Occipital lobe (tissue), 2 donors: ENCODE results near the genes TGFBR2 and GADL1.

DNA sequence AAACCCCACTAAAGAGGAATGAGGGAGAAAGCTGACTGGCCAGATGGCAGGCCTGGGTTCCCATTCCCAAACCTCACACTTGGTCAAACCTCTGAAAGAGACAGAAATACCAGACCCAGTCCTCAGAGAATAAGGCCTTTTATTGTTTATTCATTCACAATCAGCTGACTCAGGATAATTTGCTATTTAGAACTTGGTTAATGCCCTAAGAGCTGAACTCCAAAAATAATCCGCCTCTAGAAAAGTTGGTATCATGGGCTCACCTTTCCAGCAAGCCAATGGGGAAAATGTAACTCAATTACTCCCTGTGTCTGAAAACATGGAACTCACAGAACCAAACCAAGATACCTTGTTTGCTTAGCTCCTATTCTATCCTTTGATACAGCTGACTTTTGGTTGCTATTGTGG is 145.7 kb downstream of the LRRC3B start:
- RAMPAGE, long total RNA: no peak

- RAMPAGE, long total RNA: no peak
These were observed 1.2 kb upstream of the RBMS3 start for GRCh38 chr3:29279663-29280097.

- RAMPAGE, long total RNA: no peak
These were observed 848 bp downstream of the RBMS3 start for GRCh38 chr3:29281837-29282001.

DNA sequence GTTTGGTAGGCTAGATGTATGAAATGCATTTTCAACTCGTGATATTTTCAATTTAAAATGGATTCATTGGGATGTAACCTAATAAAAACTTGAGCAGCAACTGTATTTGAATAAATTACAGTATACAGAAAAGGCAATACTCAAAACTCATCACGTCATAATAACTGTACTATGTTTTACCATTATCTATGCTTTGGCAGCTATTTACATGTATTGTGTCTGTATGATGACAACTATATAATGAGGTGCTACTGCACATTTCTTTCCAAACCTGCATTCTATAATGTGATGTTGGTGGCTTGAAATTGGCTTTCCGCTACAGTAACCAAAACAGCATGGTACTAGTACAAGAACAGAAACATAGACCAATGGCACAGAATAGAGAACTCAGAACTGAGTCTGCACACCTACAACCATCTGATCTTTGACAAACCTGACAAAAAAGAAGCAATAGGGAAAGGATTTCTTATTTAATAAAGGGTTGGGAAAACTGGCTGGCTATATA is 93.8 kb downstream of the RBMS3 start:
- RAMPAGE, long total RNA: no peak

DNA sequence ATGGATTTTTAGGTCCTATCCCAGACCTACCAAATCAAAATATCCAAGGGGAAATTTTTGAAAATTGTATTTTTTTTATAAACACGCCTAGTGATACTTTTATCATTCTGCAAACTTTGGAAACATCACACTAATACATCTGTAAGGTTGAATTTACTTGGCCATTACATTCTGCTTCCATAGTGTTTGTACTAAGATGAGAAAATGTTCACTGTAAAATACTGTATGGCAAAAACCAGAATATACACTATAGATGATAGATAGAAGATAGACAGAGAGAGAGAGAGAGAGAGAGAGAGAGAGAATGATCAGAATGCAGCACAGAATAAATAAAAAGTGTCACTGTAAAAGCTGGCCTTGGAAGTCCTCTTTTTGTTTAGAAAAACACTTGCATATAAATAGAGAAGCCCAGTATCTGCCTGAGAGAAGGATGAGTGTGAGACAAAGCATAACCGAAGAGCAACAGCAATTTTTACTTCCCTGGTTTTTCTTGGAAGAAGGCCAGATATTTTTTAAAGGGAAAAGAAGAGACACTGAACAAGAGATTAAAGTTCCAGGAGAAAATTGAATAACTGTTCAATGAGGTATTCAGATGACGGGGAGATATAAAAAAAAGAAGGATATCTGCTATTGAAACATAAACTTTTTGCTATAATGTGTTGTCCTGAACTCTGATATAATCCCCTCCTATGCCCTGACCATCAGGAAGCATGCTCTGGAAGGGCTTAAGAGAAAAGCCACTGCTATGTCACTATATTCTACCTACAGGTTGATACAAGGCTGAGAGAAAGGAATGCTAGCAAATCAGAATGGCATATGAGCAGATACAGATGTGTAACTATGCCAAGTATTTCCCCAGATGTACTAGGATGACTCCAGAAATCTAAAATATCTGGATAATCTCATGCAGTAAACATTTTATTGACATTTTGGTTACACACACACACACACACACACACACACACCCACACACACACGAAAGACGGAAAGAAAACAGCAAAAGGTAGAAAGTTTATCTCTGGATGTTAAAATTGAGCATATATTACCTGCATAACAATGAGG is 358.8 kb downstream of the RBMS3 start:
- RAMPAGE, long total RNA: no peak

- RAMPAGE, long total RNA: no peak
These were observed 414.0 kb downstream of the RBMS3 start for GRCh38 chr3:29694888-29695270.

DNA sequence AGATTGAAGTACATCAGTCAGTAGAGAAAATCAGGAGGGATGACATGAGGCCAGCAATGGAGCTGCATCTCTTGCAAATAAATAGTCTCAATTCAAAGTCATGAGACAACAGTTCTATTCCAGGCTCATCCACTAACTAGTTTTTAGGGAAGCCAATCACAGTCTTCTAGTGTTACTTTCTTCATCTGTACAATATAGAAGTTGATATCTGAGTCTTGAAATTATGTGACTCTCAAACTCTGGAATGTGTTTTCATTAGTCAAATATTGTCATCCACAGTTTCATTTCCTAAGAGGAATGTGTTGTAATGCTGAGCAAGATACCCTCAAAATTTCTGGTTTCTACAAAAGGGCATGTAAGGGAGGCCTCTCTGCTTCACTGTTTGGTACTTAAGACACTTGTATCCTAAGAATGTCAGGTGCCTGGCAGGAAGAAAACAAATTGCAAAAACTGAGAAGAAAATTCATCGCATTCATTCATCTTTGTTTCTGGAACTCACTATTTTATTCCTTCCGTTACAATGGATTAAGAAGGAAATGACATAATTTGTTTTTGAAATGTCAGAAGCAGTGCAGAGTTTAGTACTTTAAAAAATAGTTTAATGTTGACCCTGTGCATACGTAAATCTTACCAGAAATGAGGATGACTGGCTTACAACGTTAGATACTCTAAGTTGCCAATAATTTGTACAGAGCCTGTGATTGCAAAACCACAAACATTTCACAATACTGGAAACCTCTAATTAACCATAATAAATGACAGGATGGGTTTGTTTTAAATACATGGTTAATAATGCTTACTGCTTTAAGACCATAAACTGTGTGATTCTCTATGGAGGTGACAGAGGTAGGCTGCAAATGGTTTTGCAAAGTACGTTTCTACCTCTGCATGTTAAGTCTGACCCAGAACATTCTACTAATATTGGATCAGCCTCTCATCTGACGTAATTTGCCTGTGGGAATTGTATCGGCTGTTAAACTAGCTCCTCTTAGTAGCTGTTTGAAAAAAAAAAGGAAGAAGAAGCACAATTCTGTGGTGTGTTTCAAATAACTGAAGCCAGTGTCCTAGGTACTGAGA is 477.7 kb downstream of the RBMS3 start:
- RAMPAGE, long total RNA: no peak

DNA sequence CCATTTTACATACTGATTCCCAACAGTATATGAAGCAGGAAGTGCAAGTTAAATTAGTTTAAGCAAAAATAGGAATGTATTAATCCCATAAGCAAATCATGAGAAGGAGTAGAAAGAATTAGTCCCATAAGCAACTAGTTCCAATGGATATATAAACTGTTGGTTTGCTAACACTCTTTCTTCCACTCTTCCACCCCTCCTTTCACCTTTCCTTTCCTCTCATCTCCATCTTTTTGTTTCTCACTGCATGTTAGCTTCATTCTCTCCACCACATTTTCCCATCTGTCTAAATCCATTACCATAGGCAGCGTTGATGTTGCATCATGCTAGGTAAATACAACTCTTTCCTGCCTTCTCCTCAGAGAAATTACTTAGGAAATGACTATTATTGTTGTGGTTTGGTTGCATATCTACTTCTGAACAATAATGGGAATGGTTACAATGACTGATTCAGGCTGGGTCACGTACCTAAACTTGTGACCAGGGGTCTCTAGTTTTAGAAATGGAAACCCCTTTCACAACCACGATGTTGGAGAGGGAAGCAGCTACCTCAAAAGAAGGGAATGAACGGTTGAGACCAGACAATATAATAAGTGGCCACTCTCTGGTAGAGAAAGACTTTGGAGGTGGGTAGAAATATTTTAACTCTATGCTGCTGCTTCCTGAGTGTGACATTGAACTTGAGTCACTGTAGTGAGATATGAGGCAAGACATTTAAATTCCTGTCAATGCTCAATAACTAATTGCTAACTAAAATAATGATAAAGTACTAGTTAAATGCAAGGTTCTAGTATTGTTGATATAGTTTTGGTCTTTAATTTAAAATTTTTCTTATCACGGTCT is 314.1 kb upstream of the TGFBR2 start:
- RAMPAGE, long total RNA: no peak

GRCh38 chr3:30453346-30453879 is 153.0 kb upstream of the TGFBR2 start:
- RAMPAGE, long total RNA: no peak

DNA sequence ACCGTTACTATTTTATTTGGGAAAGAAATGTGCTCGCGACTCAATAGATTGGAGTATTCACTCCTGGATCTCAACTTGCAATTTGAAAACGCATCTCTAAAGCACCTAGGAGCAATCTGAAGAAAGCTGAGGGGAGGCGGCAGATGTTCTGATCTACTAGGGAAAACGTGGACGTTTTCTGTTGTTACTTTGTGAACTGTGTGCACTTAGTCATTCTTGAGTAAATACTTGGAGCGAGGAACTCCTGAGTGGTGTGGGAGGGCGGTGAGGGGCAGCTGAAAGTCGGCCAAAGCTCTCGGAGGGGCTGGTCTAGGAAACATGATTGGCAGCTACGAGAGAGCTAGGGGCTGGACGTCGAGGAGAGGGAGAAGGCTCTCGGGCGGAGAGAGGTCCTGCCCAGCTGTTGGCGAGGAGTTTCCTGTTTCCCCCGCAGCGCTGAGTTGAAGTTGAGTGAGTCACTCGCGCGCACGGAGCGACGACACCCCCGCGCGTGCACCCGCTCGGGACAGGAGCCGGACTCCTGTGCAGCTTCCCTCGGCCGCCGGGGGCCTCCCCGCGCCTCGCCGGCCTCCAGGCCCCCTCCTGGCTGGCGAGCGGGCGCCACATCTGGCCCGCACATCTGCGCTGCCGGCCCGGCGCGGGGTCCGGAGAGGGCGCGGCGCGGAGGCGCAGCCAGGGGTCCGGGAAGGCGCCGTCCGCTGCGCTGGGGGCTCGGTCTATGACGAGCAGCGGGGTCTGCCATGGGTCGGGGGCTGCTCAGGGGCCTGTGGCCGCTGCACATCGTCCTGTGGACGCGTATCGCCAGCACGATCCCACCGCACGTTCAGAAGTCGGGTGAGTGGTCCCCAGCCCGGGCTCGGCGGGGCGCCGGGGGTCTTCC is at the start of gene TGFBR2:
TSS of gene TGFBR2 (plus strand) at position 458 of the 880 bp plus-strand sequence.
- RAMPAGE, long total RNA: no peak

DNA sequence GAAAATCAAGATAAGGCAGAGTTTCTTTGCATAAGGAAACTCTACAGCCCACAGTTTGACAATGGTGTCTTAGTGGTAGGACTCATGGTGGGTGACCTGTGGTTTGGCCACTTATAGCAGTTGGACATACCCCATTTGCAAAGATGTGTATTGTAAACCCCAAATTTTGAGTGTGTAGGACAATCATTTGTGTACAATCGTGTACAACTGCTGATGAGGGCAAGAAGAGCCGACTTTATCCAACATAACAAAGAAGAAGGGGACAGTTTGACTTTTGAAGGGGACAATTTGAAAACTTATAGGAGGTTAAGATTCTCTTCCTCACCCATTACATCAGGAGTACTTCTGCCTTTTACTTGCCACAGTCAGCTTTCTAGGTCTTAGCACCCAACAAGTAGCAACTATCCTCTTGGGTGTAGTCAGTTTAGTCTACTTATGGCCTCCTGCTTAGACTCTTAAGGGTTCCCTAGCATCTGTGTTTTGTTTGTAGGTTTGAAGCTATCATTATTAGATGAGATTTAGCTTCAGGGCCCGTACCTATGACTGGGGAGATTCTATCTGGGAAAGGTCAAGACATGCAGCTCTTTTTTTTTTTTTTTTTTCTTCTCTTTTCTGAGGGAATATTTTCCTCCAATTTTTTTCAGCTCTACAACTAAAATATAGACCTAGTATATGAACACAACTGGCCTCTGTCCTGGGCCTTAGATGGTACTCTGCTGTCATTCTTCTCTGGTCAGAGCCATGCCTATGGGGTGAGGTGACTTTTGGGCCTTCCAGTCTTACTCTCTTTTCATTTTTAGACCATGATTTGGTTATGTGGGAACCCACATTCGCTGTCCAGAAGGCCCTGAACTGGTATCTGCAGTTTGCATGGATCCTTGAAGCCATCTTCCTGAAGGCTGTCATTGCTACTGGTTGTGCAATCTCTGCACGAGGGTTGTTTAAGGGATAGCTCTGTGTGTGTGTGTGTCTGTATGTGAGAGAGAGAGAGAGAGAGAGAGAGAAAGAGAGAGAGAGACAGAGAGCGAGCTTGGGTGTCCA is 6.5 kb downstream of the TGFBR2 start:
- RAMPAGE, long total RNA: no peak

DNA sequence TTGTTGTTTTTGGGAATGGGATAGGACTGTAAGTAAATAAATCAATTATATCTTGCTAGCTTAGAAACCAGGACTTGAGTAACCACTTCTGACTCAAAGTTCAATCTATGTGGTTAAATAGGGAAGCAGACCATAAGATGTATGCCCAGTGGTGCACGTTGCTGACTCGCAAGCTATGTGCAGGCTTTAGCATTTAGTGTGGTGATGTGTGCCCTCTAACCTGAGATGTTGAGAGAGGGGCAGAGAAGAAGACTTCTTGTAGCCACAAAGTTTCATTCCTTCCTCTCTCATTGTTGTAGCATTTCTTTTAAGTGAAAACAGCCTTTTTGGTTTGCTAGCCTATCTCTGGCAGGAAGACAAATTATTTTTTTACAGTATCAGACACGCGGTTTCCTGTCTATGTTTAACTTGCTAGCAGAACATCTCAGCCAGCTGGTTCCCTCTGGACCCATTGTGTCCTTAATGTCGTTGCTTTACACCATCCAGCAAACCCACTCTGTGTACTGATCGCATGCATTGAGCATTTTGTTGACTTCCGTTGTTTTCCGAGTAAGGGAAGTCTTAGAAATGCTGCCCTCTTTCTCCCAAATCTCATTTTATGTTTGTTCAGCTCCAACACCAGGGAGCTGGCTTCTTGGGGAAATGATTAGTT is 52.1 kb downstream of the TGFBR2 start:
- RAMPAGE, long total RNA: no peak

GRCh38 chr3:30894470-30894973 is at the start of gene GADL1:
GADL1 (minus strand) TSS chr3:30894661.
- RAMPAGE, long total RNA: no peak

GRCh38 chr3:31285818-31286096 is 247.0 kb upstream of the STT3B start:
- RAMPAGE, long total RNA: no peak

DNA sequence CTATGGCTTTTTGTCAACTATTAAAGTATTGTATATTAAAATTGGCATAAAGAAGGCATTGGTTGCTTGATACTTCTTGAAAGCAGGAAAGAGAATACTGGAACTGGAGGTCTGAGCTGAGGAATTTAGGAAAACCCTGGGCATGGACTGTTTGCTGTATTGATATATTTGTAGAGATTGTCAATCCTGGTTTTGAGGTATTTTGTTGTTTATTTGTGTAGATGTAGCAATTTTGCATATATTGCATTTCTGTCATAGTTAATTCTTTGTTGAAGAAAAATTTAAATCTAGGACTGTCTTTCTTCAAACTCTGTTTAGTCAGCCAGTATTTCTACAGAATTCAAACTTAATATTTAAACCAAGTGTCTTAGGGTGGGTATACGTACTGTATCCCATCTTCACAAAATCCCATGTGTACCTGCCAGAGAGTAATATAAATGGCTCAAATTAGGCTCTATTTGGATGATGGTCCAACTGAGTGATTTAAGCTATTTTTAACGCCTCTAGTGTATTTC is 9.5 kb downstream of the STT3B start:
- RAMPAGE, long total RNA: no peak

GRCh38 chr3:31606183-31606844 is 73.6 kb downstream of the STT3B start:
- RAMPAGE, long total RNA: no peak

DNA sequence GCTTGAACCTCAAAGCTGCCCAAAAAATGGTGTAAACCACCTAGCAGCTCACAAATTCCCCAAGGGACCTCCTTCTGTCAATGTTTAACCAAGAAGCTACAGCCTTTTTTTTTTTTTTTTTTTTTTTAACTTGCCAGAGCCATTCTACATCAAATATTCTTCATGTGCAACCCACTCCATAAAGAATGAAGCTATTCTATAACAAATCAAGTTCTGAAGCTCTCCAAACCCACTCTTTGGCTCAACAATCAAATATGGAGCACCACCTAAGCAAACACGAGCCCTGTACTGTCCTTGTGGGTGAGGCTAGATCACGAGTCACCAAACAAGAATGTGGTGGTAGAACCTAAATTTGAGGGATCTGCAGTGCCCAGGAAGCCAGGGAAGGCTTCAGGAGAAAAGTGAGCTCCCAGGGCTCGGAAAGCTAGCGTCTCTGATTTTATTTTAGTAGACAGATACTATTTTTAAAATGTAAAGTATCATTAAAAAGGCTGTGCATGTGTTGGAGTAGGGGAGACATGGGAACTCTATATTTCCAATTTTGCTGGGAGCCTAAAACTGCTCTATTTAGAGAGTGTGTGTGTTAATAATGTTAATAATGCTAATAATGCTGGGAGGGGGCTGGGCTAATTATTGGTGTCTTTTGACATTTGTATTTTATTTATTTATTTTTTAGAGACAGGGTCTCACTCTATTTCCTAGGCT is 20.0 kb downstream of the OSBPL10 start:
- RAMPAGE, long total RNA: no peak

DNA sequence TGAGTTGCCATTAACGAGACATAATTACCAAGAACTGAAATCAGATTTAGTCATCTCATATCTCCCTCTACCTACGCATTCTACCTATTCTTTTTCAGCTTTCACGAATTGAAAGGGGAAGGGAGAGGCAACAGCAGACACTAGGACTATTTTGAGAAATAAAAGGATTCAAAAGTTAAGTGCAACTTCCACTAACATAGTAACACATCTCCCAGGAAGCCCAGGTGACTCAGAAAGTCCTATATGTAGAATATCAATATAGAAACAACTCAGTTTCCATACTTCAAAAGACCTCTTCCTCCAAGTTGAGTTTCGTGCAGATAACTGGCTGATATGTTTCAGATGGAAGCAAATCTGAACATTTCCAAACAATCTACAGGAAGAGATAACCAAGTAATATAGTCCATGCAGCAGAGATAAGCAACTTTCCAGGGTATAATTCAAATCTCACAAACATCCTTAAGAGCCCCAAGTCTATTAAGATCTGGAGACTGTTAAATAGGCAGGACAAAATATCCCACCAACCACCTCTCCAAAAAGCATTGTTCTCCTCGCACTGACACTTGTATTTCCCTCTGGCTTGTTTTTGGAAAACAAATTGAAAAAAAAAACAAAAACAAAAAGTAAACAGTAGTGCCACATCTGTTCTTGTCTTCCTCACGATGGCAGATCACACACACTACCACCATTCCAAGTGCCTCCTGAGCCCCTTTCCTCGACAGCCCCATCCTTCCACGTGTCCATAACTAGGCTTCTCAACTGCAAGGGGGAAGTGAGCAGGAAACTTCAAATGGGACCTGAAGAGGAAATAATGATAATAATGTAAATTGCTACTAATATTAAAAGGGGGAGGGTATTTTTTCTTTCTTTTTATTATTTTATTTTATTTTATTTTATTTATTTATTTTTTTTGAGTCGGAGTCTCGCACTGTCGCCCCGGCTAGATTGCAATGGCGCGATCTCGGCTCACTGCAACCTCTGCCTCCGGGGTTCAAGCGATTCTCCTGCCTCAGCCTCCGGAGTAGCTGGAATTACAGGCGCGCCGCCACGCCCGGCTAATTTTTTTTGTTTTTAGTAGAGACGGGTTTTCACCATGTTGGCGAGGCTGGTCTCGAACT is 1.6 kb downstream of the OSBPL10 start:
- RAMPAGE, long total RNA: no peak

DNA sequence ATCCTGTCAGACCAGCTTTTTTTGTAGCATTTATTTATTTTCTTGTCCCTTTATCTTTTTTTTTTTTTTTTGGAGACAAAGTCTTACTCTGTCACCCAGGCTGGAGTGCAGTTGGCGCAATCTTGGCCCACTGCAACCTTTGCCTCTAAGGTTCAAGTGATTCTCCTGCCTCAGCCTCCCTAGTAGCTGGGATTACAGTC is 14.7 kb downstream of the CMTM8 start:
- RAMPAGE, long total RNA: no peak

DNA sequence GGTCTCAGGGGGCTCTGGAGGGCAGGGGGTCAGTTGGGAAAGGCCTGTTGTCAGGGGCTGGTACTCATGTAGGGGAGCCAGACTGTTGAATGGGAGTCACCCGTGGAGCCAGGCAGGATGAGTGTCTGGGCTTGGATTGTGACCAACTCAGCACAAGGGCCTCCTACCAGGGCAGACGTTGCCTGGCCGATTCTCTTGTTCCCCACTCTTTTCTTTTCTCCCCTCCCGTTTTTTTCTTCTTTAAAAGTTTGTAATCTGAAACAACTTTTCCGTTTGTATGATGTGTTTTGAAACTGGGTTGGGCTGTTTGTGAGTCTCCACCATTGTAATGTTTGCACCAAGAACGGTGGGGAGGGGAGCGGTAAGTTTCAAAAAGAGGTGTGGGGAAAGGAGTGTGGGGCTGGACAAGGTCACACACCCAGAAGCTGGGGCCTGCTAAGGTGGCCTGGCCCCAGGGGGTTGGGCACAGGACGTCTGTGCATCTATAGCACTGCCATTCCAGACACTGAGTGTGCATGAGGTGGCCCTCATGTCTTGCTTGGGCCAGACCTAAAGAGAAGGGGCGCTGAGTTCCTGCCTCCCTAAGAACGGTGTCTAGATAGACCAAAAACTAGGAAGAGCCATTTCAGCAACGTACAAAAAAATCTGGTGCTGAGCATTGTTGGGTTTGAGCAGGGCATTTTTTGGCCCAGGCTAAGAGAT is 1.2 kb downstream of the CMTM7 start:
- RAMPAGE, long total RNA: no peak